Melanocyte of skin (primary cell): ENCODE measurements around a stretch of chr1.

- CAGE, long polyA plus RNA, 2 experiments = no peak in any of the 2 experiments
Observed at GRCh38 chr1:156388412-156388877, 19.4 kb downstream of the RHBG start.

DNA sequence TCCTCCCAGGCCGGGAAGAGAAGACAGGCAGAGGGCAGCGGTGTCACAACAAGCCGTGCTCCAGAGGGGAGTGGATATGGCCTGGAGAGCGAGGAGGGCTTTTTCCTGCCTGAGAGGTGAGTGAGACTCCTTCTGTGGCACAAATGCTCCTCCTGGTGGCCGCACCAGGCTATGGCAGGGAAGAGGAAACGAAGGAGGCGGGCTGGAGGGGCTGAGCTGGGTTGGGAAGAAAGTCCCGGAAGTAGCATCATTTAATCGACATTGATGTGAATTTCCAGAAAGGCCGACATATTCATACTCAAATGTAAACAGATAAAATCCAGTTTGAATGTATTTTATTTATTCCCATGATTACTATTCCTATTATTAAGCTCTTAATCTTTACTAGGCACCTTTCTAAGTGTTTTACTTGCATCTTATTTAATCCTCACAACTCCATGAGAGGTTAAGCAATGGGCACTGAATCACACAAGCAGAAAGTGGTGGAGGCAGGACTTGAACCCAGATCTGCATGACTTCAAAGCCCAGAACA, 54.7 kb downstream of the MEF2D start:
- CAGE, long polyA plus RNA, 2 experiments = no peak in any of the 2 experiments

GRCh38 chr1:156476894-156477481, 23.6 kb downstream of the MEF2D start:
- CAGE, long polyA plus RNA, 2 experiments = no peak in any of the 2 experiments

- CAGE, long polyA plus RNA, 2 experiments = no peak in any of the 2 experiments
Observed at GRCh38 chr1:156488961-156490078, 11.3 kb downstream of the MEF2D start.

DNA sequence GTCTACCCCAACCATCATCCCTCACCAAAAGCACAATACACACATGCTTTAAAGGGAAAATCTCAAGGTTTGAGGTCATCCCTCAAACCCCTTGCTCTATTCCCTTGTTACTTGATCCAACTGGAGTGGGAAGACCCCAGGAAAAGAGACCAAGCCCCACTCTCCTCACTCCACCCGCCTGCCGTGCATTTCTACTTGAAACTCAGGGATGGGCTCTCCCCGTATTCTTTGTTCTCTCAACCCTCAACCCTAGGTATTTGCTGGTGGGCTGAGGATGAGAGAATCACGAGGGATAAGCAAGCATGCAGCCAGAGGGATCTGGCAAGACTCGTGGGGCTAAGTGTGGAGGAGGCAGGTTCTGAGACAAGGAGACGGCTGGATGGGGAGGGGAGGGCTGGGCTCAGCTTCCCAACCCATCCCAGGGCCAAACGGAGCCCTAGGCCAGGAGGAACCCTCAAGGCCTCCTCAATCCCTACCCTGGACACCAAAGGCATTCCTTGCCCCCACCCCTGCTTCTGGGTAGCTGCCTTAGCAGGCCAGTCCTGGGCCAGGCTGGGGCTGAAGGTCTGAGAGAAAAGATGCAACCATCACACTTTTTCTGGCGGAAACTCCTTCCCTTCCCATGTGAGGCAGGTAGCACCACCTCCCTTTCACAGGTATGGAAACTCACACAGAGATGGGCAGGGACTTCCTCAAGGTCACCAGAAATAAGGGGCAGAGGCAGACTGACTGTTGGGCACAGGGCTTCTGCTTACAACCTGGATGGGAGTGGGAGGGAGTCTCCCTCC, 6.3 kb downstream of the MEF2D start:
- CAGE, long polyA plus RNA, 2 experiments = no peak in any of the 2 experiments

DNA sequence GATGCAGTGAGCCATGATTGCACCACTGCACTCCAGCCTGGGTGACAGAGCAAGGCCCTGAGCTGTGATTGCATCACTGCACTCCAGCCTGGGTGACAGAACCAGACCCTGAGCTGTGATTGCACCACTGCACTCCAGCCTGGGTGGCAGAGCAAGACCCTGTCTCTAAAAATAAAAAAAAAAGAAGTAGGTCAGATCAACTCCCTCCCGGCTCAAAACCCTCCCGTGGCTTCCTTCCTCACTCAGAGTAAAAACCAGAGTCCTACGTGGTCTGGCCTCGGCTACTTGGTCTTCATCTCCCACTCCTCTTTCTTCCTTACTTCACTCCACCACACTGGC, 19.4 kb downstream of the IQGAP3 start:
- CAGE, long polyA plus RNA, 2 experiments = no peak in any of the 2 experiments

GRCh38 chr1:156562472-156563708, 9.5 kb downstream of the IQGAP3 start:
- CAGE, long polyA plus RNA, 2 experiments = no peak in any of the 2 experiments

DNA sequence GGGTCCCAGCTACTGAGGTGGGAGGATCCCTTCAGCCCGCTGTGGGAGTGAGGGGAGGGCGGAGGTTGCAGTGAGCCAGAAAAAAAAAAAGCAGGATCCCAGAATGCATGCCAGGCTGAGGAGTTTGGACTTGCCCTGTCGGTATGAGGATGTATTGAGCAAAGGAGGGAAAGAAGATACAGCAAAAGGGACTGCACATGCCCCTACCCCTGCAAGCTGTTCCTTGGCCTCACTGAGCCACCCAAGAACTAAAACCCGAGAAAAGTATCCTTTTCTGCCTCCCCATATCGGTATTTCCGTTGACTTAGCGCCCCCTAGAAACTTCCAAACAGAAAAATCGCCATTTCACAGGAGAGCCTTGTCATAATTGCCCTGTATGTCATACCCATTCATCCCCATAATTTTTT, 11.0 kb downstream of the NAXE start:
- CAGE, long polyA plus RNA, 2 experiments = no peak in any of the 2 experiments

GRCh38 chr1:156616118-156616970, 2.9 kb upstream of the HAPLN2 start:
- CAGE, long polyA plus RNA, 2 experiments = no peak in any of the 2 experiments

DNA sequence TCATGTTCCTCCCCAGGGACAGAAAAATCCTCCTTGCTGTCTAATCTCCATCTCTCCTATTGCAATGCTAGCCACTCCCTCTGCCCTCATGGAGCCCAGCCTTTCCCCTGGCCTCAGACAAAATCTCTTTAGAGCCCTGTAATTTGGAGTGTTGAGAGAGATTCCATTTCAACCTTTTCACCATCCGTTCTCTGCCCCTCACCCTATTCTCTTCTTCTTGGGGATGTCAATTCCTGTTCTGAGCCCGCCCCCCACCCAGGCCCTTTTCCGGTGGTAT, 306 bp upstream of the HAPLN2 start:
- CAGE, long polyA plus RNA, 2 experiments = no peak in any of the 2 experiments

- CAGE, long polyA plus RNA, 2 experiments = no peak in any of the 2 experiments
Observed at GRCh38 chr1:156639238-156639857, 2.6 kb upstream of the BCAN start.

- CAGE, long polyA plus RNA, 2 experiments = no peak in any of the 2 experiments
Observed at GRCh38 chr1:156645278-156646511, 3.8 kb downstream of the BCAN start.

- CAGE, long polyA plus RNA, 2 experiments = no peak in any of the 2 experiments
Observed at GRCh38 chr1:156703225-156704191, 1.9 kb downstream of the CRABP2 start.

DNA sequence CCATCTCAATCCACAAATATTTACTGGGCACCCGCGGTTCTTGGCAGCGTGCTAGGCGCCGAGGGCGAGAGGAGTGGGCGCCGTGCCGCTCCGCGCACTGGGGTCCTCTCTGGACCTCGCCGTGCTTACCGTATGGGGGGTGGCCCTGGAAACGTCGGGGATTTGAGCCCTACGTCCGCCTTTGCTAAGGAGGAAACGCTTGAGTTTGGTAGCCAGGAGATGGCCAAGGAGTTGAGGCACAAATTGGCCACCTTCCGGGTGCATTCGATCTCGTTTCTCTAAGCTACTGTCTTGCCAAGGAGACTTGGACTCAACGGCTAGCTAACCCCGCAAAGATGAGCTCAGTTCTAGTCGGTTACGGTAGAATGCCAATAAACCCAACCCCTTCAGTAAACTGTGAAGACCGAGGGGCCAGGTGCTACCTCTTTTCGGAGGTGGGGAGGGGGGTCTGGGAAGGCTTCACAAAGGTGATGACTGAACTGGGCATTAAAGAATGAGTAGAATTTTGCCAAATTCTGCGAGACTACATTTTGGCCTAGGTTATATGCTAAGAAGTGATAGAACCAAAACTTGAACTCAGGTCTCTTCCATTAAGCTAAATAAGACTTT, 729 bp upstream of the HDGF start:
- CAGE, long polyA plus RNA, 2 experiments = no peak in any of the 2 experiments

DNA sequence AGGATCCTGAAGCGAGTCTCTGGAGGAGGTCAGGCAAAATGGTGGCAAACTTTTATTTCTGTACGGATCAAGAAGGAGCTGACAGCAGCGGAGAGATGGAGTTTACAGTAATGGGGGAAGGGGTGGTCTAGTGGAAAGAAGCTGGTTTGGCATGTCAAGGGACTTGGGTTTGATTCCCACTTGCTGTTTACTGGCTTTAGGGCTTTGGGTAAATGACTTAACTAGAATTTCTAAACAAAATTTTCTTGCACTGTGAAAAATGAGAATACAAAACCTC, 3.7 kb upstream of the HDGF start:
- CAGE, long polyA plus RNA, 2 experiments = no peak in any of the 2 experiments

- CAGE, long polyA plus RNA, 2 experiments = no peak in any of the 2 experiments
Observed at GRCh38 chr1:156770580-156771461, 3.5 kb downstream of the PRCC start.

- CAGE, long polyA plus RNA, 2 experiments = no peak in any of the 2 experiments
Observed at GRCh38 chr1:156859954-156860456, 660 bp upstream of the NTRK1 start.

DNA sequence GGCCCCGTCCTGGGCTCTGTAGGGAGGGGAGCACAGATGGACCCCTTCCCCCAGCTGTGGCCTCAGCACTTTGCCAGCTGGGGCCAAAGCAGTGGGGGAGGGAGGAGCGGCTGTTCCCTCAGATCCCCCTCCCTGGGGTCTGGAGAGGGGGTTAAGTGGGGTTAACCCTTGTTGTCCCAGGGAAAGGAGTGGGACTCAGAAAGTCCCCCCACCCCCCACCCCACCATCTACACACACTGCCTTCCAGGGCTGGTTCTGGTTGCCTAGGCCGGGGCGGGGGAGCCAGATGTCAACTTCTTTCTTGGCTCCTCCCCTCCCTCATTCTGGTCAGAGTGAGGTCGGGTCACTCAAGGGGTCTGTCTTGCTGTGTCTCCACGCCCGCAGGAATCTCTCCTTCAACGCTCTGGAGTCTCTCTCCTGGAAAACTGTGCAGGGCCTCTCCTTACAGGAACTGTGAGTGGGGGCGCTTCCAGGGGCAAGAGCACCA, 5.9 kb downstream of the NTRK1 start:
- CAGE, long polyA plus RNA, 2 experiments = no peak in any of the 2 experiments

DNA sequence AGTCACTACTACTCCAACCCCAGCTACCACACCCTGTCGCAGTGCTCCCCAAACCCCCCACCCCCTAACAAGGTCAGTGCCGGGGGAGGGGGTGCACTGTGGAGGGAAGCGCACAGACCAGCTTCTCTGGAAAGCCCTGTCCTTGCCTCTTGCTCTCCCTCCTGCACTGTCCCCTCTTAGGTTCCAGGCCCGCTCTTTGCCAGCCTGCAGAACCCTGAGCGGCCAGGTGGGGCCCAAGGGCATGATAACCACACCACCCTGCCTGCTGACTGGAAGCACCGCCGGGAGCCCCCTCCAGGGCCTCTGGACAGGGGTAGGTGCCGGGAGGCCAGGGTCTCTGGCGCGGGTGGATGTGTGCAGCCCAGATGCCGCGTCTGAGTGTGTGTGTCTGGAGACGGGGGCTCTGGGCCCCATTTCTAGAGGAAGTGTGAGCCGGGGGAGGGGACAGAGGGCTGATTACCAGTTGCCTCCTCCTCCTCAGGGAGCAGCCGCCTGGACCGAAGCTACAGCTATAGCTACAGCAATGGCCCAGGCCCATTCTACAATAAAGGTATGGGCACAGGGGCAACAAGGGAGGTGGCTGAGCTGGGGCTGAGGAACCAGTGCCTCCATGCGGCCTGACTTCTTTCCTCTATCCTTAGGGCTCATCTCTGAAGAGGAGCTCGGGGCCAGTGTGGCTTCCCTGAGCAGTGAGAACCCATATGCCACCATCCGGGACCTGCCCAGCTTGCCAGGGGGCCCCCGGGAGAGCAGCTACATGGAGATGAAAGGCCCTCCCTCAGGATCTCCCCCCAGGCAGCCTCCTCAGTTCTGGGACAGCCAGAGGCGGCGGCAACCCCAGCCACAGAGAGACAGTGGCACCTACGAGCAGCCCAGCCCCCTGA, 7.0 kb upstream of the LRRC71 start:
- CAGE, long polyA plus RNA, 2 experiments = no peak in any of the 2 experiments

GRCh38 chr1:156941627-156942302, 21.3 kb downstream of the LRRC71 start:
- CAGE, long polyA plus RNA, 2 experiments = no peak in any of the 2 experiments